Measurements from ENCODE around the genes NDUFA13, LPAR2, ZNF93 and ZNF682.

- PRO-cap, 3 experiments = peak in 3 of 3 experiments; most common plus-strand start chr19:19516239 (in 2); most common minus-strand start chr19:19516163 (in 3)
- RRBS = 1% methylated on average over 32 of the region's 55 CpGs
These were observed at the start of gene NDUFA13 for GRCh38 chr19:19515858-19516588. Gene NDUFA13, plus strand, starts transcription at chr19:19516225.

DNA sequence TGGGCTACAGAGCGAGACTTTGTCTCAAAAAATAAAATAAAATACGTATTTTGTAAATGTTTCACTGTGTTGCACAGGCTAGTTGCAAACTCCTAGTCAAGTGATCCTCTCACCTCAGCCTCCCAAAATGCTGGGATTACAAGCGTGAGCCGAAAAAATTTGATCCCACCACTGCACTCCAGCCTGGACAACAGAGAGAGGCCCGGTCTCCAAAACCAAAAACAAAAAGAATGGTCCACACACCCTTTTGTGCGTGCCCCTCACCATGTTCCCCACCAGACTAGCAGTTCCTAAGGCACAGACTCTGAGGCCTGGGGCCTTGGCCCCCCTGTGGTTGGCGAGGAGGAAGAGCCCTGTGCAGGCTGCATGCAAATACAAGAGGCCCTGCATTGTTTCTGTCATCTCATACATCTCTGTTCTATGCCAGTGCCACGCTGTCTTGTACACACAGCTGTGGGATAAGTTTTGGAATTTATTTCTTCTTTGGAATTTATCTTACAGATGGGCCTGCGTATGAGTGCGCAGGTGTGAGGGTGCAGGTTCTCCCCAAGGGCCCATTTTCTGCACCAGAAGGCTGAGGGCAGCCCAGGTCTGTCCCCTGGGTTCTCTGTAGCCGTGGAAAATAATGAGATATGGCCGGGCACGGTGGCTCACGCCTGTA lies 4.7 kb upstream of the YJEFN3 start:
- PRO-cap, 3 experiments = no peak in any of the 3 experiments
- RRBS = no CpG with 5 or more reads among the region's 14 CpGs

DNA sequence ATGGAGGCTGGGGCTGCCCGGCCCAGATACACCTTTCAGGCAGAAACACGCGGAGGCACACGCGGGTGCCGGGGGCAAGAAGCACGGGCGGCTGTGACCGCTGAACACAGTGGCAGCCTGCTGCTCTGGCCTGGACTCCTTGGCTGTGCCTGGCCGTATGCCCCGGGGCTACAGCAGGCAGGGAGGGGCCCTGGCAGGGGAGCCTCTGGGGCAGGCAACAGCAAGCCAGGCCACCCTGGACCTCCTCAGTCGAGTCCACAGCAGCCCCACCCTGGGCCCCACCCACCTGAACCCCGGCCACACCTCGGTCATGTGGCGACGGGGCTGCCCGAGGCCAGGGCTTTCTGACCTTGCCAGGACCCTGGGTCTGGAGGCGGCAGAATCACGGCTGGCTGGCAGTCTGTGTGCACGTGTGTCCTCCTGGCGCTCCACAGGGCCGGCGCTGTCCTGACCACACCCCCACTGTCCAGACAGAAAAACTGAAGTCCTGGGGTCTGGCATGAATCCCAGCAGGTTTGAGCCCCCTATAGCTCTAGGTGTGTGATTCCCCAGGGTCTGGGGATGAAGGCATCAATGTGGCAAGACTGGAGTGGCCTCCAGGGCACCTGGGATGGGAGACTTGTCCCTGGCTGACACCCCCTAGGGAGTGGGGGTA lies 8.8 kb downstream of the CILP2 start:
- PRO-cap, 3 experiments = no peak in any of the 3 experiments
- RRBS = 22% methylated on average over 11 of the region's 23 CpGs

GRCh38 chr19:19628041-19628799 lies at the start of gene LPAR2:
Gene LPAR2, minus strand, starts transcription at chr19:19628220.
- PRO-cap, 3 experiments = peak in 2 of 3 experiments; most common plus-strand start chr19:19628162 (in 1); most common minus-strand start chr19:19628169 (in 2)
- RRBS = 1% methylated on average over 53 of the region's 87 CpGs

DNA sequence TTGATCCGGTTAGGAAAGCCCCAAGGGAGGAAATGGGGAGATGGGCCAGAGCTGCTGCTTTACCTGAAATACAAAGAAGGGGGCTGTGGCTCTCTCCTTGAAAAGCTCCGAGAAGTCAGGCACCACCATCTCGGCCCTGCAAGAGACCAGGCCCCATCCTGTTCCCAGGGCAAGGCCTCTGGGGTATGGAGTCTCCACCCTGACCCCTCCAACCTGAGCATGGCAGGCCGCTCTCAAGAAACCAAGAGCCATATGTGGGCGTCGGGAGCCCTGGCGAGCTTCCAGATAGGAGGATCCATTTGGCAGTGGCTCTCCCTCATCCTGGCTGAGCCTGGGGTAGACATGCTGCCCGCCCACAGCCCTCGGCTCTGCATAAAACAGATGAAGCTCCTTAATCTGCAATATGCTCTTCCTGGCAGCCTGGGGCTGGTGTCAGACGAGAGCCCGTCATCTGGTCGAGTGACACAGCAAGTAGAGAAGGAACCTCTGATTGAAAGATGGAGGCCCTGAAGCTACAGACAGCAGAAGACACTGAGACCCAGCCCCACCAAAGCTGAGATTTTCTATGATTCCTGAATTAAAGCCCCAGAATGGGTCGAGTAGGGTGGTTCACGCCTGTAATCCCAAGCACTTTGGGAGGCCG lies 6.1 kb downstream of the ATP13A1 start:
- PRO-cap, 3 experiments = no peak in any of the 3 experiments
- RRBS = 28% methylated on average over 1 of the region's 15 CpGs

DNA sequence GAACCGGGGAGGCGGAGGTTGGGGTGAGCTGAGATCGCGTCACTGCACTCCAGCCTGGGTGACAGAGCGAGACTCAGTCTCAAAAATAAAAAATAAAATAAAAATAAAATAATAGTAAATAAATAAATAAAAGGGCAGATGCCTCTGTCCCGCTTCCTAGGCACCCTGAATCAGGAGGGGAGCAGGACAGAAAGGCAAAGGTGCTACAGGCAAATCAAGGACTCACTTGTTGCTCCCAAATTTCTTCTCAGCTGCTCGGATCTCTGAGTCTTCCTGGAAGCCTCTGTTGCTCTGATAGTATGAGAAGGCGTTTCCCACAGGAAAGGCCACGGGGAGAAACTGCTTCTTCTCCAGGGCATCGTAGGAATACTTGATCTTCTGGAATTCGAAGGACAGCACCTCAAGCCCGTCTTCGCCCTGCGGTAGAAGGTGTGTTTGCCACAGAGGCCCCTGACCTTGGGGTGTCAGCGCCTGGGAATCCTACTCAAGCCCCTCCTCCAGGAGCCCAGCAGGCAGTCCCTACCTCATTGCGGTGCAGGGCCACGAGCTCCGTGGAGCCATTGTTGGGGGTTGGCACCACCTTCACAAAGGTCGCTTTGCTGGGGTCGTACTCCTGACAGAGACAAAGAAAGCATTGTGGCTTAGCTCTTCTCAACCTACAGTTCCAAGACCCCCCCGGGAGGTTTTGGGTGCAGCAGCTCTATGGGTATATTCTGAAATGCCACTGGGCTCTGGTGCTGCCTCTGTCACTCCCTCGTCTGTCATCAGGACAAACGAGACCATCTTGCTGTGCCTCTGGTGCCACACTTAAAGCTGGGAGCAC lies 3.9 kb downstream of the ATP13A1 start:
- PRO-cap, 3 experiments = no peak in any of the 3 experiments
- RRBS = no CpG with 5 or more reads among the region's 23 CpGs

GRCh38 chr19:19663054-19663518 lies 390 bp downstream of the ATP13A1 start:
- PRO-cap, 3 experiments = peak in 2 of 3 experiments; most common plus-strand start chr19:19663325 (in 2); most common minus-strand start chr19:19663264 (in 1)
- RRBS = 3% methylated on average over 10 of the region's 39 CpGs

GRCh38 chr19:19762522-19763062 lies 29.7 kb upstream of the ZNF14 start:
- PRO-cap, 3 experiments = no peak in any of the 3 experiments
- RRBS = no CpG with 5 or more reads among the region's 13 CpGs

DNA sequence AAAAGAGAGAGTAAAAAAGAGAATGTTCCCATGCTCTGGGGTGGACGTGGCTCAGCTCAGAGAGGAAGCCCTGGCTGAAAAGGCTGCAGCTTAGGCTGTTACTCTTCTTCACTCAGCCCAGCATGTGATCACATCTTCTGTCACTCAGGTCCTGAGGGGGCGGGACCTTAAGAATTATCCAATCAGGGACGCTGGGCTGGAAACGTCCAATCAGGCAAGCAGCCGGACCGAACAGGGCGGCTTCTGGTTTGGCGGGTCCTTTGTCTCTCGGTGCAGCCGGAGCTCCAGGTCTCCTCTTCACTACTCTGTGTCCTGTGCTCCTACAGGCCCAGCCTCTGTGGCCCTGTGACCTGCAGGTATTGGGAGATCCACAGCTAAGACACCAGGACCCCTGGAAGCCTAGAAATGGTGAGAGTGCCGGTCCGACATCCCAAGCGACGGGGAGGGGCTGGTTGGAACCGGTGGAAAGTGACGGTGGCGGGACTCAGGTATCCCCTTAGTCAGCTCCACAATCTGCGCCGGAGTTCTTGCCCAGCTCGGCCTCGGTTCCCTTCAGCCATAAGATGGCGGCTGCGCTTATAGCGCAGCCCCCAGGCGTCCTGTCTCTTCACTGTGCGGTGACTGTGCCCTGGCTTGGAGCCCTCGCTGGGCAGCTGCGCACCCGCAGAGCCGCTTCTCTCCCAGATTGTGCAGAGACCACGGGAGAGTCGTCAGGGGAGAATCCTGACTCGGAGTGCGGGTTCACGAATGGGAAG lies at the start of gene ZNF93:
Gene ZNF93, plus strand, starts transcription at position 263 of the 755 bp plus-strand sequence.
- PRO-cap, 3 experiments = peak in 3 of 3 experiments; most common plus-strand start position 263 of the sequence (in 3); most common minus-strand start position 64 of the sequence (in 2)
- RRBS = 2% methylated on average over 11 of the region's 35 CpGs

GRCh38 chr19:20038568-20039903 lies at the start of gene ZNF682:
Gene ZNF682, minus strand, starts transcription at chr19:20039505.
- PRO-cap, 3 experiments = peak in 3 of 3 experiments; most common minus-strand start chr19:20039534 (in 3)
- RRBS = under 1% methylated on average over 20 of the region's 52 CpGs

DNA sequence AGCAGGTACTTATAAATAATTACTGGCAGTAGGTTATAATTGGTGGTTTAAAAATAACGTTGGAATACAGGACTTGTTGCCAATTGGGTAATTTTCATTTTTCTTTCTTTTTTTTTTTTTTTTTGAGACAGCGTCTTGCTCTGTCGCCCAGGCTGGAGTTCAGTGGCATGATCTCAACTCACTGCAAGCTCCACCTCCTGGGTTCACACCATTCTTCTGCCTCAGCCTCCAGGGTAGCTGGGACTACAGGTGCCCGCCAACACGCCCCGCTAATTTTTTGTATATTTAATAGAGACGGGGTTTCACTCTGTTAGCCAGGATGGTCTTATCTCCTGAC lies 93.7 kb downstream of the ZNF486 start:
- PRO-cap, 3 experiments = no peak in any of the 3 experiments
- RRBS = no CpG with 5 or more reads among the region's 7 CpGs

- PRO-cap, 3 experiments = no peak in any of the 3 experiments
- RRBS = no CpG with 5 or more reads among the region's 3 CpGs
These were observed 134.0 kb downstream of the ZNF737 start for GRCh38 chr19:20431420-20432108.

DNA sequence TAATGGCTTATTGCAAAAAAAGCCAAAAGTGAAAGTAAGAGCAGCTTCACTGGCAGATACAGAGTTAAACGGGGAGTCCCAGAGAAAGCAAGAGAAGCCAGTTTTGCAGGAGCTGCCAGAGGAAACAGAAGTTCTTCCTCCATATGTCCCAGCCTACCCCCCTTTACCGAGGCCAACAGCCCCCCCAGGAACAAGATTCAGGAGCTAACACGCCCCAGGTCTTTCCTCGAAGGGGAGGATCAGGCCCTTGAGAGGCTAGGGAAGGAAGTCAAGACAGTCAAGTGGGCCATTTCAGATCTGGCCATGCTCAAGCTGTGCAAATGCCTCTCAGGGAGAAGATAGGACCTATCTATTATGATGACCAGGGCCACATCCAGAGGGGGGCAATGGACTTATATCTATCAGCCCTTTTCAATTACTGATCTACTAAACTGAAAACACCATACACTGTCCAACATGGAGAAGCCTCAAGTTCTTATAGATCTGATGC lies 47.3 kb upstream of the ZNF737 start:
- PRO-cap, 3 experiments = no peak in any of the 3 experiments
- RRBS = no CpG with 5 or more reads among the region's 4 CpGs

DNA sequence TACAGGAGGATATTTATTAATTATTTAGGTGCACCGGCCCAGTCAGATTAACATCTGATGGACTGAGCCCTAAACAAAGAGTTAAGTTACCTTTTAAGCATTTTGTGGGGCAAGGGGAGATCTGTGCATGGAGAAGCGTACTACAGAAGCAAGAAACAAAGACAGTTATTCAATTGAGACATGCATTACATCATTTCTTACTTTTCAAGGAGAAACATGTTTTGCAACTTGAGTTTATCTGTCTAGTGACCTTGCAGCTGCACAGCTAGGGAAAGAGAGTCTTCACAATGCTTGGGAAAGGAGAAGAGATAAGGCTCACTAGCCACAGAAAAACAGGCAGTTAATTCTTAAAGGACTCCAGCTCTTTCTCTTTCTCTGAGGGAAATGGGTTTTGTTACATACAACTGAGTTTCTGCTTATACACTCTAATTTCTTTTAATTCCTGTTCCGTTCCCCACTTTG lies 55.8 kb downstream of the ZNF431 start:
- PRO-cap, 3 experiments = no peak in any of the 3 experiments
- RRBS = no CpG with 5 or more reads among the region's 3 CpGs

DNA sequence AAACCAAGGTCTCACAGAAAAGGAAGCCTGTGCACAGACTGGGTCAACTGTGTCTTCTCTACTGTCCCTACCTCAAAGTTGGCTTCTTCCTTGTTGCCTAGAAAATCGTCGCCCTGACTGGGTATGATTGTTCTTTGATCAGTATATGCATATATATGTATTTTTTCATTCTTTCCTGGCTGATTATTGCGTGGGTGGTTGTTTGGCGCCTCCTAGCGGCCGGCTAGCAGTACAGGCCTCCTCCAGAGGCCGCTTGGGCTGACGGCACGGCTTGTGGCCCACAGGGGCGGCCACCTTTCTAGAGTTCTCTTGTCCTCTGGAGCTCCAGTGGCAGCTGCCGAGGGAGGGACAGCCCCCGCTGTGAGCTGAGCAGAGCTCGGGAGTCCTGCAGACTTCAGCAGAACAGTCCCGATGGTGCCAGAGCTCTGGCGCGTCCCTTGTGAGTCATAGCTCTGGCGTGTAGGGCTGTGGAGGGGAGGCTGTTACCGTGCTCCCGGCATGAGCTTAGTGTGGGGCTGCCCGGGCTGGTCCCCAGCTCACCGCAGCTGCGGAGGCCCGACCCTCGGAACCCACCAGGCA lies 22.6 kb upstream of the ZNF429 start:
- PRO-cap, 3 experiments = no peak in any of the 3 experiments
- RRBS = 23% methylated on average over 4 of the region's 24 CpGs

GRCh38 chr19:21590956-21591283 lies 85.5 kb downstream of the ZNF429 start:
- PRO-cap, 3 experiments = no peak in any of the 3 experiments
- RRBS = no CpG with 5 or more reads among the region's 1 CpG

DNA sequence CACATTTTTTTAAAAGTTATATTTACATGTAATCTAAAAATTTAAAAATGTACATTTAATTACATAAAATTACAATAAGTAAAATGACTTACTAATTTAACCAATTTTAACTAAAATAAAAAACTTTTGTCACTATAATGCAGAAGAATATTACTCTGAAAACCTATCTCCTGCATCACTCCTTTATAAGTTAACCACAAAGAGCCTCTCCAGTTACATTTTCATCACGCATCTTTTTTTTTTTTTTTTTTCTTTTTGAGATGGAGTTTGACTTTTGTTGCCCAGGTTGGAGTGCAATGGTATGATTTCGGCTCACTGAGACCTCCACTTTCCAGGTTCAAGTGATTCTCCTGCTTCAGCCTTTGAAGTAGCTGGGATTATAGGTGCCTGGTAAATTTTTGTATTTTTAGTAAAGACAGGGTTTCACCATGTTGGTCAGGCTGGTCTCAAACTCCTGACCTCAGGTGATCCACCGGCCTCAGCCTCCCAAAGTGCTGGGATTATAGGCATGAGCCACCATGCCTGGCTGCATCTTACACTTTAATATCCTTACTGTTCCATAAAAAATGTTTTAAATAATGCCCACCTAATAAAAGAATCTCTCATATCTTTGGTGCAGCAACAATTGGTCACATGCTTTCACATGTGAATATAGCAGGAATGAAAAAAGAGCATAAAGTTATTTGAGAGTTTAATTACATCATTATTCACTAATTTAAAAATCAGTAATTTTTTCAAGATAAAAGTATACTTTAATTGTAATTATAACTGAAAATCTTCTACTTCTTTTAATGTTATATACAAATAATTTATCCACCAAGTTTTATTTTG lies 29.8 kb downstream of the ZNF43 start:
- PRO-cap, 3 experiments = no peak in any of the 3 experiments
- RRBS = no CpG with 5 or more reads among the region's 3 CpGs

GRCh38 chr19:22215051-22216017 lies 18.6 kb upstream of the ZNF676 start:
- PRO-cap, 3 experiments = peak in 2 of 3 experiments; most common plus-strand start chr19:22215487 (in 1); most common minus-strand start chr19:22215486 (in 2)
- RRBS = 0% methylated on average over 1 of the region's 28 CpGs

- PRO-cap, 3 experiments = peak in 1 of 3 experiments; most common plus-strand start chr19:22427211 (in 1)
- RRBS = no CpG with 5 or more reads among the region's 7 CpGs
These were observed 4.9 kb upstream of the ZNF98 start for GRCh38 chr19:22427119-22427385.

- PRO-cap, 3 experiments = peak in 1 of 3 experiments; most common minus-strand start chr19:22533122 (in 1)
- RRBS = 0% methylated on average over 1 of the region's 10 CpGs
These were observed 101.2 kb upstream of the ZNF492 start for GRCh38 chr19:22532970-22533298.

All from breast (tissue), 4 donors.